Placental pericyte (primary cell): ENCODE measurements around a stretch of chr1.

DNA sequence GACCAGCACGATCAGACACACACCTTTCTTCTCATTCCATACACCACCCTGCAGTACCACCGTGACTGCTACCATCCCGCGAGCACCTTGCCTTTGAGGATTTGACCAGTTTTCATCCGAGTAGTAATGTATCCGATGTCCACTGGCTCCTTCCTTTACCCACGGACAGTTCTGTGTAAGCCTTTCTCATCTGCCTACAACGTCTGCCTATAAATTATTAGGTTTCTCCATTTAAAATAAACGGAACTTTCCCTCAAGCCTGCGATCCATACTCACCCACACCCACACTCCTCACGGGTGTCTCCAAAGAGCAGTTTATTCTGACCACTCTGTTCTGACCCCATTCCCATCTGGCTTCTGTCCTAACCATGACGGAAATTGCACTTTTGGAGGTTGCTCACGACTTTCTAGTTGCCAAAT lies 16.7 kb upstream of the HHAT start:
- CAGE, long polyA plus RNA: no peak

DNA sequence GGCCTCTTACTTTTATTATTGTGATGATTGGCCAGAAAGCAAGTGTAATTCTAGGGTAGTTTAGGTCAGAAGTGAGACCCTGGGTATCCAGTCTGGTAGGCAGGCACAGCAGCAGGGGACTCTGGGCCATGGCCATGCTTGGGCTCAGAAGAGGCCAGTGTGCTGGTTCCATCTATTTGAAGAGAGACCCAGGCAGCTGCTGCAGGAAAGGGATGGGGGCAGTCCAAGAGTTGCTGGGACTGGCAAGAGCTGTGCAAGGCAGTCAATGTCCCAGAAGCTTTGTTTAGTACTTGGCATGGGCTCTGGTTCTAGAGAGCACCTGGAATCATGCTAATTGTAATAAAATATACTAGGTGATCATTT lies 79.8 kb downstream of the HHAT start:
- CAGE, long polyA plus RNA: no peak

- CAGE, long polyA plus RNA: no peak
Measured at GRCh38 chr1:210682284-210682745, 353.6 kb downstream of the HHAT start.

DNA sequence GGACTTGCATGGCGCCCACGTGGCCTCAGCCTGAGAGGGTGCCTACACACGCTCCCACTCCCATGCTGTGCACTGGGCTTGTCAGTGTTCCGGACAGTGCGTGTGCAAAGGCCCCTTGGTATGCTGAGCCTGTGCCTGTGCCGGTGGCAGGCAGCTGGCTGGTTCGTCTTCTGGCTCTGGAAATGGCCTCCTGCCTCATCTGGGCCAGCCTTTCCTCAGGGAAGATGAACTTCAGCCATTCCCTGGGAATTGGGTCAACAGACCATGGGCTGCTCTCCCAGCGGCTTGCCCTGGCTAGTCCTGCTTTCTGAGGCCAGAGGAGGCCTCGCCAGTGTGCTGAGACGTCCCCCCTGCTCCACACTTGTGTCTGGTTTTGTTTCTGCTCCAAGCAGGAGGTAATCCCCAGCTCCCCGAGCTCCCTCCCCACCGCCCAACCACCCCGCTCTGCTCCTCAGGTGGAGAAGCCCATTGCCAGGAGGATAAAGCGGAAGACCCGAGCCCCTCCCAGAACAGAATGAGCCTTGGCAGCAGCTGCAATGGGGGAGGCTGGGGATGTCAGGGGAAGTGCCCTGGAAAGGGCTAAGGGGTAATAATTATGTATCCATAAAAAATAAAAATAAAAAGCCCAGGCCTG lies 32.6 kb upstream of the RD3 start:
- CAGE, long polyA plus RNA: no peak

DNA sequence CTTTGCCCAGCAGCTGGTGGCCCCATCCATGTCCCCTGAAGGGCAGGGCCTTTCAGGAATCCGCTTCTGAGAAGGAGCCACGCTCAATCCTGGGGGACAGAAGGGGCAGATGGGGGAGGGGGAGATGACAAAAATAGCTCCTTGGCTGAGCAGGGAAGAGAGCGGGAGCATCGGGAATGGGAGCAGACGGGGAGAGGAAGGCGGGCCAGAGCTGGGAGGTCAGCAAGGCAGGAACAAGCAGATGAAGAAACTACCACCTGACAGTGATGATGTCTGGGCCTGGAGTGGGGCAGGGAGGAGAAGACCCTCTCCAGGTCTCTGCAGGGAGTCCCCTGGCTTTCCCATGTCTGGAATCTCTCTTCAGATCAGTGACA lies 40.6 kb downstream of the SLC30A1 start:
- CAGE, long polyA plus RNA: no peak

DNA sequence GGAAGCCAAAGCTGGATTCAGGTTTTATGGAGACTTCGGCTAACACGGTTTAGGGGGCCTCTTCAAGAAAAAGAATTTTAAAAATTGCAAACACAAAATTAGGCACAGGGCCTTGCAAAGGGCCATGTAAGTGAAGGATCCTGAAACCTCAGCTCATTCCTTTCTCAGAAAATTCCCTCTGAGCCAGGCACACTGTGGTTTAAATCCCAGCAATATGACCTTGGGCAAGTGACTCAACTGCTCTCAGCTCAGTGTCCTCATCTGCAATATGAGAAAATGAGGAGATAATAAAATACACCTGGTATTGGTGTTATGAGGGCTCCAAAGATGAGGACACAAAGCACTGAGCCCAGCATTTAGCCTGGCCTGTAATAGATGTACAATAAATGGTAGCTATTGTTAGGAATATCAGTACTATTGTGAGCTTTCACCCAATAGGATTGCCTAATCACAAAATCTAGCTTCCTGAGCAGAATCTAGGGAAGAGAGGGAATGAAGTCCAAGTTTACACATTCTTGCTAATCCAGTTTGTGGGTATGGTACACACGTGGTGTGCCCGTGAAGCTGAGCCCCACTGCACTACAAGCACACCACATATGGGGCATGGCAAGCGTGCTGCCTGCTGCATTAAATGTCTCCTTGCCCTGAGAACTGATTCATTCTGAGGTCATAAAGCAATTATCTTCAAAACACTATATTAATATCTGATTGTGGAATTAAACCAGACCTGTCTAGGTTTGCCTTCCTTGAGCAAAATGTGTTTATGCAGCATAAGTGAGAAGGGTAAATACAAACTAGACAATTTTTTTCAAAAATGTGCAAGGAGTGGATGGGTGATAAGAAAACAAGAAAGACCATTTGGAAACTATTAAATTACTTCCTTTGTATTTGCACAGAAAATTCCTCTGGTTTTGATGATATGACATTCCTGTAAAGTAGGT lies 24.3 kb upstream of the SLC30A1 start:
- CAGE, long polyA plus RNA: no peak

DNA sequence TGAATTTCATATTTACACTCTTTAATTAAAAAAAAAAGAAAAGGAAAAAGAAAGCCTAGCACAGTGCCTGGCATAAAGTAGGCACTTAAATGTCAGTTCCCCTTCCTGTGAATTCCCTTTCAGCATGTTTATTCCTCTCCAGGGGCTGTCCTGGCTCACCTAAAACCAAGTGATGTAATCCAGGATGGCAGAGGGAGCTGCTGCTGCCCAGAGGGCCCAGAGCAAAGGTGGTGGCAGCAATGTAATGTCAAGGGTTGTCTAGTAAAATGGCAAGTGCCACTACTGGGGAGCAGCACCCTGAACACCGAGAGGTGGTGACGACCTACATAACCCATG lies 78.4 kb upstream of the LPGAT1 start:
- CAGE, long polyA plus RNA: no peak

- CAGE, long polyA plus RNA: no peak
Measured at GRCh38 chr1:211958049-211958490, 77.3 kb downstream of the INTS7 start.

DNA sequence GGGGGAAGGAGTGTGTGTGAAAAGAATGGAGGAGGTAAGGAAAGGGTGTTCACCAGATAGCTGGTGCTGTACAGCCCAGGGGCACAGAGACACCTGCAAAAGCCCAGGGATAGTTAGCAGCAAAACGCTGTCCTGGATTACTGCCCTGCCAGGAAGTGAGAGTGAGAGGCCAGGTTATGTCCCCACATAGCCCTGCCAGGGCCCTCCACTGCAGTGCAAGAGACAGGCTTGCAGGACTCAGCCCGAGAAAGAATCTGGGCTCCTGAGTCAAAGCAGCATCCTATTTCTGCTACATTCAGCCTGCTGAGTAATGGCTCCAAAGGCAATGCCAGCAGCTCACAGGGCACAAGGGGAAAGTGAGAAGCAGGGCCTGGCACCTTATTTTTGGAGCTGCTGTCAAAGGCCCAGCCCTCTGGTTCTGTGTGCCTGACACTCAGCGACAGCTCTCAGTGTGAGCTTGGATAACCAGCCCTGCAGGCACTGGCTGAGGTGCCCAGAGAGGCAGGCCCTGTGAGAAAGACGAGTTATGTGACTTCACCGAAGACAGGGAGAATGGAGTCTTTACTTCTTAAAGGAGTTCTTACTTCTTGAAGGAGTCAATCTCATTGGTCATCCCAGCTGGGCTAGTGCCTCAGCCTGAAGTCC lies 83.9 kb downstream of the DTL start:
- CAGE, long polyA plus RNA: no peak

DNA sequence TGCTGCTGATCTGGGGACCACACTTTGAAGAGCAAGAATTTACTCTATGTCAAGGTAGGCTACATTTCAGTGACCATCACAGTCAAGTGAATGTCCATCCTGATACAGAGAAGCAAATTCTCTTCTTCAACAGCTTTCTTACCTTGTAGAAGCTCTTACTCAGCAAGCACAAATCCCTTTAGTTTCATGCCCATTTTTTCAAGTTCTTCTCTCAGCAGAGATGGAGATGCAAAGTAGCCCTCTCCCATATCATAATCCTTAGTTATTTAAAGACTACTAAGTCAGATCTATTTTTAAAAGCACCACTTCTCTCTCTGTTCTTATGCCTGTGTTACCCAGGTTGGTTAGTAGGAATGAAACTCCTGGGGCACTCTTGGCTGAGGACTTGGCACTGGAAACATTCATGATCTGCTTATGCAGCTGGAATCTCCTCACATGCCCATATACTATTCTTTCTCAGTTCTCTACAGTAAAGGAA lies 52.0 kb upstream of the PPP2R5A start:
- CAGE, long polyA plus RNA: no peak

DNA sequence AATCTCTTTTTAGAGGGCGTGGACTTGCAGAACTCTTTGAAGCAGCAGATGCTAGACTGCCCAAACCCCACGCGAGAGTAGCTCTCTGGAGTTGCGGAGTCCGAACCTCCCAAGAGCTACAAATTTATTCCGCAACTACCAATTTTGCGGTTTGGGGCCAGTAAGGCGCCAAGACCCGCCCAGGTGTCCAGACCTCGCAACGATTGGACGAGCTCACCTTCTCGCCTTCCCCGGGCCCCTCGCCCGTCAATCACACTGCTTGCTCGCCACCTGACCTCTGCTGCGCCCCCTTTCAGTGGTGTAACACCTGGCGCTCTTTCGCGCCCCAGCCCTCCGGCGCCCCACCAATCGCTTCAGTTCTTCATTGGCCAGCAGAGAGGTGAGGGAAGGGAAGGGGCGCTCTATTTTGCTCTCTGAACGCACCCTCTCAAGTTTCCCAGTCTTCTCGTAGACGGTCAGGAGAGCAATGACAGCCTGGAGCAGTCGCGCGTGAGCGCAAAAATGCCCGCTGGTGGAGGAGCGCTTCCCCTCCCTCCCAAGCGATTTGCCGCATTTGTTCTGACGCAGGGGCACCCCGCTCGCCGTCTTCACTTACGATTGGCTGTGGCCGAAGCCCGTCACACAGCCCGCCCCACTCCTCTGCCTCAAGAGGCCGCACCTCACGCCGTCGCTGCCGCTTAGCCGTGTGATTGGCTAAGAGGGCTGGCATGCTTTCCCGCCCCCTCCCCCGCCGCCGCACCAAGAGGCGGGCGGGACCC lies 475 bp upstream of the PPP2R5A start:
- CAGE, long polyA plus RNA: no peak

GRCh38 chr1:212309391-212309779 lies 24.2 kb downstream of the PPP2R5A start:
- CAGE, long polyA plus RNA: no peak

- CAGE, long polyA plus RNA: no peak
Measured at GRCh38 chr1:212347685-212348628, 62.7 kb downstream of the PPP2R5A start.

DNA sequence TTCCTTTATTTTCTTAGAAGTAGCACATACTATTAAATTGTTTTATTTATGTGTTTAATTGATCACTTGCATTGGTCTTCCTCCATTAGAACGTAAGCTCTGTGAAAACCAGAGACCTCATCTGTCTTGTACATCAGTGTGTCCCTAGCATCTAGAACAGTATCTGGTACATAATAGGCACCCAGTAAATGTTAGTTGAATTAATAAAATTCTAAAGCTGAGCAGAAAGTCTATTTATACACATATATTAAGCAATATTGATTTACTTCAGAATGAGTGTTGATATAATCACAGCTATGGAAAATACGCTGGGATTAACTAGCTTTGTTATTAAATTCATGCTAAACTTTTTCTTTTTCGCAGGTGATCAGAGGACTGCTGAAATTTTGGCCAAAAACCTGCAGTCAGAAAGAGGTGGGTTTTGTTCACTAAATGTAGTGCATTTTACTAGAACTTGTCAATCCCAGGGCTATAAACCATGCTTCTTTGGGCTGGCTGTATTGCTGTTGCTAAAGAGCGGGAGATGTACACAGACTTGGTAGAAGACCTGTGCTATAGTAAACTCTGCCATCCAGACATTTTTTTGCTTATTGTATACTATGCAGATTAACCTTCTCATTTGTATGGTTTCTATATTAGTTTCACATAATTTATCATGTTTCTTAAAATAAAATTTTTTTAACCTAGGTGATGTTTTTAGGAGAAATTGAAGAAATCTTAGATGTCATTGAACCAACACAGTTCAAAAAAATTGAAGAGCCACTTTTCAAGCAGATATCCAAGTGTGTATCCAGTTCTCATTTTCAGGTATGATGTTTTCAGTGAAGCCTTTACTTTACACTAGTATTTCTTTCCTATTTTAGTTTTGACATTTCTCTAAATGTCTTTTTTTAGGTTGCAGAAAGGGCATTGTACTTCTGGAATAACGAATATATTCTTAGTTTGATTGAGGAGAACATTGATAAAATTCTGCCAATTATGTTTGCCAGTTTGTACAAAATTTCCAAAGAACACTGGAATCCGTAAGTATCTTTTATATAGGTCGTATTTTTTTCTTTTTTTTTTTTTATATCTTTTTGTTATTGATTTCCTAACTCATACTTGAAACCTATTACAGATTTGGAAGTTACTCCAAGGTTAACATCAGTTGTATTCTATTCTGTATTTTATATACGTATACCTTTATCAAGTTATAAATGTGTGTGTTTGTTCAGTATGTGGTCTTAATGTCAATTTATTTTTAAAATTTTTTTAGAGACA lies 58.0 kb downstream of the PACC1 start:
- CAGE, long polyA plus RNA: no peak

GRCh38 chr1:212482295-212482950 lies 49.7 kb downstream of the NENF start:
- CAGE, long polyA plus RNA: no peak

DNA sequence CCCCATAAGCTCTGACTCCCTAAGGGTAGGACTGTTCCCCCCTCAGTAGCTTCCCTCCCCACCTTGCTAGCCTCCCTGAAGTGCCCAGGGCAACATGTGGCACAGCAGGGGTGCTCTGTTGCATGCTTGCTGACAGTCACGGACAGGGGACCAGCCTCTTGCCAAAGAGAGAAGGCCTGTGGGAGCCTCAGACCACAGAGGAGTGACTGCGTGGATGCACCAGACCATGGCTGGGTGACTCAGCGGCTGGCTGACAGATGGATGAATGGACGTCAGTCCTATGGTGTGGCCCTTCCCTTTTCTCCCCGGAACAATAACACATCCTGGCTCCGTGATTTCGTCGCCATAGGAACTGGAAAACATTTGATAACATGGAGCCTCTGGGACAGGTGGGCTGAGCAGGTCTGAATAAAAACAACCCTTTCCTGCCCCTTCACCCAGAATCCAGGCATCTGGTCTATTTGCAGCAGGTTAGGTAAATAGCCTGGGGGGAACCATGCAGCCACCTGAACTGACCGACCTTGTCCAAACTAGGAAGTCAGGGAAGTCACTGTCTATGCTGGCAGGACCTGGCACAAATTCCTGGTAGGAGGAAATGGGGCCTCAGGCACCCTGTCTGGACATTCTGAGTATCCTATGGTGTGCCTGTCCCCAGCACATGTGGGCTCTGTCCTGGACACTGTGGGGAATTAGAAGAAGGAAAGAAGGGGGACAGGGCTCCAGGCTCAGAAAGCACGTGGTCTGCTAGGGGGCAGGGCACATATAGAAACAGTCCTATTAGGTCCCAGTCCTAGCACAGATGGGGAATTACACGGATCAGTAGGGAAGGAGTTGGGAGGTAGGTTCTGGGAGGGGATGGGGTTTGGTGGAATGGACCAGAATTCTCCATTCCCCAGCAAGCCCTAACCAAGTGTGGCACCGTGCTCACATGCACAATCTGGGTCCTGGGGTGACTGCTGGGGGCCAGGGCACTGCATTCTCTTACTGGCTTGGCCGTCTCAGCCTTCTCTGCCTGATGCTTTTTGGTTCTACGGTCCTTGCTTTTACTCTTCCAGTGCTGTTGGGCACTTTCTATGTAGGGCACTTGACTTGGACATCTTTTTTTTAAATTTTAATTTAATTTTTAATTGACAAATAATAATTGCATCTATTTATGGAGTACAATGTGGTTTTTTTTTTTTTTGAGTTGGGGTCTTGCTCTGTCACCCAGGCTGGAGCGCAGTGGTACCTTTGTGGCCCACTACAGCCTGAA lies 53.6 kb downstream of the NENF start:
- CAGE, long polyA plus RNA: no peak

DNA sequence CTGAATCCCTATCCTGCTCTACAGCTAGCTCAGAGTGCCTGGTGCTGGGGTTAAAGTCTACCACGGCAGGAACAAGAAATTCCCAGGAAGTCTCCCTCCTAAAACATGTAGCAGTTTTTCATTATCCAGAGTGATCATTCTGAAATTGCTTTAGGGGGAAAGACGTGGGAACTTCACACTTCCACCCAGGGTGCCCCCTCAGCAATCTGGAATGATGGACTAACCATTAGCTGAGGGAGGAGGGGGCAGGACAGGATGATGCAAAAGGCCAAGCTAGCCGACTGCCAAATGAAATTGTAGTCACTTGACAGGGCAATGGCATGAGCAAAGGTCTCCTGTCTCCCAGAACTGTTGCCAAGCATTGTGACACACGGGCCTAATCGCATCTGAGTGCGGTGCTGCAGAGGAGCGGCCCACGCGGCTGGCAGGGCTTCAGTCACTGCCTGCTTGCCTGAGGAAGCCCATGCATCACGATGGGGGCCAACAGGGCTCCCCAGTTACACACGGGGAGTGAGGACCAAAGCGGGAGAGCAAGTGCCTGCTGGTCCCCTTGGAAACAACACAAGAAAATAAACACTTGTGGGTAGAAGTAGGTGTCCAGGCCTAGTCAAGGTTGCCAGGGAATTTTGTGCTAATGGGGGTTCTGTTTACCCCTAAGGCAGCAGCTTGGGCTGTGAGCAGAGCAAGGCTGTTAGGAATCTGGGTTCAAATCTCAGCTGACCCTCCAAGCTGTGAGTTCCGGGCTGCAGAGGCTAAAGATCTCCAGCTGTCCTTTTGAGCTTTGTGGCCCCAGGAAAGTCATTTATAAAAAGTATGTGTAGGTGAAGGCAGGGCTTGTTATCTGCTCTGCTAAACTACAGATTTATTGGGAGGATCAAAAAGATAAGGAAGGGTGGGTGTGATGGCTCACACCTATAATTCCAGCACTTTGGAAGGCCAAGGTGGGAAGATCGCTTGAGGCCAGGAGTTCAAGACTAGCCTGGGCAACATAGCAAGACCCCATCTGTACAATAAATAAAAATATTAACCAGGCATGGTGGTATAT lies 85.9 kb downstream of the NENF start:
- CAGE, long polyA plus RNA: no peak

DNA sequence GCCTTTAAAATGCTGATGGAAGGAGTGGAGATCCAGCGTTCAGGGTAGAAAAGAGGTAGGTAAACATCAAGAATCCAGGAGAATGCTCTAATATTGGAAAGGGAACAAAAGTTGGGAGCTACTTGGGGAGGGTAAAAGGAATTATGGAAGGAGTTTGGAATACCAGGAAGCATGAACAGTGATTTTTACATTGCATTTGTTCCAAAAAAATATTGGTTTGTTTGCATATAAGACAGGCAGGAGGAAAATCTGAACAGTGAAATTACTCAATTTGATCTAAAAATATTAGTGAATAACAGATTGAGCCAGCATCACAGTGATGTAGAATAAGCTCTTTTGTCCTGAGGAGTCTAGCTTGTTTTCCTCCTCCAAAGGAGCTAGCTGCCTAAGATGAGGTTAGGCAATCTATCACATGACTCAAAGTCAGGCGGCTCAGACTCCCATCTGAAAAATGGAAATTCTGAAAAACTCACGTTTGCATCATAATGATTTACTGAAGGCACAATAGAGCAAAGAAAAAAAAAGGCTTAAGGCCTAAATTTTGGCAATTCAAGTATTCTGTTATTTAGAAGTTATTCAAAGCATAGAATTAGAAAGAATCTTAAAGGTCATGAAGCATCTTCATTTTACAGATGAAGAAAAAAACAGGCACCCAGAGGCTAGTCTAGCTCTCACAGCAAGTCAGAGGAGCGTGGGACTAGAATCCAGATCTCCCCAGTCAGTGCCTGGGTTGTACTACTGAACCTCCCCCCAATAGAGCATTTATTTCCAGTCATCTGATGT lies 62.7 kb upstream of the ATF3 start:
- CAGE, long polyA plus RNA: no peak

GRCh38 chr1:212561326-212562041 lies 47.1 kb upstream of the ATF3 start:
- CAGE, long polyA plus RNA: no peak

- CAGE, long polyA plus RNA: no peak
Measured at GRCh38 chr1:212567051-212567682, 41.4 kb upstream of the ATF3 start.